SJCRH30 (cell line): ENCODE measurements around the genes ZIC4 and WWTR1.

DNA sequence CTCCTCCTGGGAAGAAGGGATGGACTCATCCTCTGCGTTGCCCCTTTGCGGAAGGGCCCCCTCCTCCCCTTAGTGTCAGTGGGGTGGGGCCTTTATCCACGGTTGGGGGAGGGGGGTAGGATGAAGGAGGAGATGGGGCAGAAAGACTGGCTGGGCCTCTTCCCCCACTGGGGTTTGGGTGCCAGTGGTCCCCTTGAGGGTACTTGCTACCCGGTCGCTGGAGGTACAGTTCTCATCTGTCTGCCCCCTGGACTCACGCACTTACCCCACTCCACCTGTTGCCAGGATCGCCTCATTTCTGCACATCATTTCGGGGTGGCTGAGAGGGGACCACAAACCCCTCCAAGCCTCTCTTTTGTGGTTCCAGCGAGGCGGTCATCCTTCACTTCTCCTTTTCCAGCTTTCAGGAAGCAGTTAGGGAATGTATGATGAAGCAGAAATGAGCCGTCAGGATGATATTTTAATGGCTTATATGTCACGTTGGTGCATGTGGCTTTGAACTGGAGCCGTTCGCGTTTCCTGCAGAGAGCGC, at the start of gene ZIC4:
TSS of gene ZIC4 (minus strand) at position 446 of the 532 bp plus-strand sequence.
- RAMPAGE, long total RNA = no peak

DNA sequence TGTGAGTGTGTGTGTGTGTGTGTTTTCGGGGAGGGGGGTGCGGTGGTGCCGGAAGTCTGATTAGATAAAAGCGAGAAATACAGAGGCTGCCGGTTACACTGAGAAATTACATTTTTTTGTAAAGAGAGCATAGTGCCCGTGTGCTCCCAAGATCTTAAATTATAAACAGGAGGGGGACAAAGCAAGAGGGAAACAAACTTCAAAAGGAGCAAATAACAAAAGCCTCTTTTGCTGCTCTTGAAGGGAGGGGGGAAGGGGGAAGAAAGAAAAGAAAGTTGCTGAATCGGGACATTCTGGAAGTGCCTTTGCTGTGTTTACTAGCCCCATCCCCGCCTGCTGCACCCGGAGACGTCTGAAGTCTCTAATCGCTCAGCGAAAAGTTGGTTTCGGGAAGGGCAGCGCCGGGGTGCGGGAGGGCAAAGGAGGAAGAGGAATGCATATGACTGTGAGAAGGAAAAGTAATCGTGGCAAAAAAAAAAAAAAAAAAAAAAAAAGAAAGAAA, 547 bp upstream of the ZIC1 start:
- RAMPAGE, long total RNA = no peak

GRCh38 chr3:148433007-148433363, 264.7 kb upstream of the AGTR1 start:
- RAMPAGE, long total RNA = no peak

DNA sequence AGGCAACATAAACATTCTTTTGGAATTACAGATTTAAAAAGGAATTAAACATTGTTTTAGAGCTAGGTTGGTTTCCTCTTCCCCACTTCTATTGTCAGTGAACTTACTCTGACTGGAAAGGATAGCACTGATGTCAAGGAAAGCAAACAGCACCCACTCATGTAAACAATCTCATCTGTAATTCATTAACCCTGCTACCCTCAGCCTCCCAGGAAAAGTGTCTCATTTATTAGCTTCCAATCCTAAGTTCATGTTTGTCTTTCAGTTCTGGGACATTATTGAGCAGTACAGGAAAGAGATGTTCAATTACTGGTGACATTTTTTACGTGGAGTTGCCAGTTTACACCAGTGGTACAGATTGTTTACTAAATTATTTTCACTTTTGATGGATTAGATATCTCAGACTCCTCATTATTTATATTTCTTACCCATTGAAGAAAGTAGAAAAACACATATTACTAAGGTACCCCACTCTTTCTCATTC, 95.5 kb upstream of the AGTR1 start:
- RAMPAGE, long total RNA = no peak

- RAMPAGE, long total RNA = no peak
These were observed 14.6 kb downstream of the AGTR1 start for GRCh38 chr3:148712261-148712707.

DNA sequence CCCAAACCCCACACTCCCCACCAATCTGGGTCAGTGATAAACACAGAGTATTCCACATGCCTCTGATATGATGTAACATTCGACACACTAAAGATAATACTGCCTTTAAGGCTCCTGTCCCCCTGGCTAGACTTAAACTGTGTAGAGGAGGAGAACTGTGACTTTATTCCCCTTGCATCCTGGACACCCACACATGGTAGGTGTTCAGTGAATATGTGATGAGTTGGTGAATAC, 39.6 kb downstream of the AGTR1 start:
- RAMPAGE, long total RNA = no peak

- RAMPAGE, long total RNA = no peak
These were observed 12.7 kb downstream of the CPB1 start for GRCh38 chr3:148840094-148840849.

GRCh38 chr3:148951551-148951883, 39.8 kb upstream of the GYG1 start:
- RAMPAGE, long total RNA = no peak

DNA sequence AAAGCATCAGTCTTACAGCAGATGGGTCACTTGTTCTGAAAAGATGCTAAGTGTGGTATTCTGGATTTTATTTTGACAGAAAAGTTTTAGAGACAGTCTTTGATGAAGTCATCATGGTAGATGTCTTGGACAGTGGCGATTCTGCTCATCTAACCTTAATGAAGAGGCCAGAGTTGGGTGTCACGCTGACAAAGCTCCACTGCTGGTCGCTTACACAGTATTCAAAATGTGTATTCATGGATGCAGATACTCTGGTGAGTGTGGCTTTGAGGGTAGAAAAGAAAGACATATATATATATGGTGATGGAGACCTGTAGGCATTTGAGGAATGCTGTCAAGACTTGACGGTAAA, 4.9 kb downstream of the GYG1 start:
- RAMPAGE, long total RNA = no peak

DNA sequence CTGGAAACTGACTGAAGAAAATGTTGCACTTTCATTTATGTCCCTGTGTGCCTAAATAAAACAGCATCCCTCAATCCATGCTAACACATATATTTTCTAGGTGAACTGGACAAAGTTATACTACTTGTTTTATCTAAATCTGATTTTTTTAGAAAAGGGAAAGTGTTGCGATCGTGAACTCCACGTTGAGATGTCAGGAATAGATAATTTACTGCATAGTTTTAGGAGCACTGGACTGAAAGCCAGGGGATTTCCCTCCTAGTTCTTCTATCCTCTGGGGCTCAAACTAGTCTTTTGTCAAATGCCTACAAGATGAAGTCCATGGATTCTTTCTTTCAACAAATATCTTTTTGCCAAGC, 679 bp upstream of the HPS3 start:
- RAMPAGE, long total RNA = no peak

GRCh38 chr3:149188010-149188426, 33.6 kb downstream of the CP start:
- RAMPAGE, long total RNA = no peak

DNA sequence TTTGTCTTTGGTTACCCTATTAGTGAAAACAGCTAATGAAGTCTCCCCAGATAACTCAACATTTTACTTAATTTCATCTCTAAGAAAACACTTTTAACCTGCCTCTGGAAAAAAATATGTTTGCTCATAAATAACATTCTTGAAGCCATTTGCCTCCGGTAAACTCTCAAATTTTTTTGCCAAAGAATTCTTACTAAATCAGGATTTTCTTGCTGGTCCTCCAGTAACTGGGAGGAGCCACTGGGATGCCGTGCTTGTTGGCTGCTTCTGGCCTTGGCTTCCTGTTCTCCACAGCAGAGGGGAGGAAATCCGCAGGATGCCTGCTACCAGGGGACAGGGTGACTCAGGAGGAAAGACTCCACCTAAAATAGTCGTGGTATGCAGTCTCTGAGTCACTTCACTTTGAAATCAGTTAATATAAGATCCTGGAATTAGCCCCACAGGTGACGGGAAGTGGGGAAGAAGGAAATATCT, 6.4 kb upstream of the TM4SF18 start:
- RAMPAGE, long total RNA = no peak

GRCh38 chr3:149368777-149369996, 8.3 kb downstream of the TM4SF1 start:
- RAMPAGE, long total RNA = no peak

GRCh38 chr3:149401167-149401943, 23.9 kb upstream of the TM4SF1 start:
- RAMPAGE, long total RNA = no peak

GRCh38 chr3:149442743-149443155, 31.7 kb upstream of the TM4SF4 start:
- RAMPAGE, long total RNA = no peak

DNA sequence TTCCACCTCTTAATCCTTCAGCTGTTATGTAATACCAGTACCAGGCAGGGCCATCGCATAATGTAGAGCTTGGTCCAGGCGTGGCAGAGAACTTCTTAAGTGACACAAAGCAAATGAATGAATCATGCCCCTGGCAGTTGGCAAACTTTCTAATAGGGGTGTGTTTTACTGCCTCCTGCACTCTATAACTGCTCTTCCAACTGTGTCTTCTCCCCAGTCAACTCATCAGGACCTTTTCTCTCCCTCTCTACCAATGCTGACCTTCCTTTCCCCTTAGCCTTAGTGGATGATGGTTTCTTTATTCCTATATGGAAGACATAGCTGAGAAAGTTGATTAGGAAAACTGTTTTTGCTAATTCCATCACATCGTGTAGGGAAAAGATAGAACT, 745 bp upstream of the TM4SF4 start:
- RAMPAGE, long total RNA = no peak

GRCh38 chr3:149553246-149554057, 79.0 kb downstream of the TM4SF4 start:
- RAMPAGE, long total RNA = no peak

- RAMPAGE, long total RNA = no peak
These were observed 86.8 kb downstream of the WWTR1 start for GRCh38 chr3:149570936-149571456.

- RAMPAGE, long total RNA = no peak
These were observed 13.8 kb downstream of the WWTR1 start for GRCh38 chr3:149643785-149644708.

DNA sequence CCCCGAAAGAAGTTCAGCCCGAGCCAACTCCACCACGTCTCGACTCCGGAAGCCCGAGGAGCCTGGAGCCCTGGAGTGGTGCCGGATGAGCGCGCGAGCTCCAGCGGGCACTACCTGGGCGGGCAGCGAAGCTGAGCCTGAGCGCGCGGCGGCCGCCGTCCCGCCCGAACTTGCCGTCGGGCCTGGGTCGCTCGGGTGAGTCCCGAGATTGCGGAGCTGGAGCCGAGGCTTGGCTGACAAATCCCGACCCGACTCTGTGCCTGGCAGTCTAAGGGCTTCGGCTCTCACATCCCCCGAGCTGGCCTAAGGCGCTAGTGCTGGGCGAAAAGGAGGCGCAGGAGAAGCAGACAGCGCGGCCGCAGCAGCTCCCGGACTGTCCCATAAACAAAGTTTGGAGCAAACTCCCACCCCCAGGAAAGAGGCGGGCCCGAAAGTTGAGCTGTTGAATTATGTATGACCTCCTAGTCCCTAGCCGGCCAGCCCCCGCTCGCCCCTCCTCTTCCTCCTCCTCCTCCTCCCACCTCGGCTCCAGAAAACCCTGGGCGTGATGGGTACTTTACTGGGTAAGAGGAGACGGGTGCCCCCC, at the start of gene WWTR1:
TSS of gene WWTR1 (minus strand) at position 375 of the 586 bp plus-strand sequence.
- RAMPAGE, long total RNA = no peak